ENCODE measurements around the genes RREB1, RIOK1 and SNRNP48.

DNA sequence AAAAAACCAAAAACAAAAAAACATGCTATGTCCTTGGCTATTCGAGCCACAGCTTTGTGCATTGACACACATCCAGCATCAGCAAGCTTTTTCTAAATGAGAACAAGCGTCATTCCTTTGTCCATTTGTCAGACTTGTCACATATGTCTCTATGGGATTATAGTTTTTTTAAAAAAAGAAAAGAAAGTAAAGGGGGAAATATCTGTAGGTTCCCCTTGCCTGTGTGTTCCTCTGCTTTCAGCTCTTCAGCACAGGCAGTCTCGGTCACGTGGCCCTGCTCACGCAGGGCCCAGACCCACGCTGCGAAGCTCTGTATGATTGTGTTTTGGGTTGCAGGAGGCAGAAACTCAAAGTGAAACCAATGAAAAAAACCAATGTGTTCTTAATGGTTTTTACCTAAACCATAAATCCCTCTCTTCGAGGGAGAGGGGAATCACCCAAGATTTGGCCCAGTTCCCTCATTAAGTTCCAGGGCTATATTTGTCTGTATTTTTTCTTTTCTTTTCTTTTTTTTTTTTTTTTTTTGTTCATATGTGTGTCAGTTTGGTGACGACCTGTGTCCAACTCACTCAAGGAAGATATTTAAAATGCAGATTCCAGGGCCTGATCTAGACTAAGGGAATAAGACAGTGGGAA lies 34.0 kb upstream of the RREB1 start:
- RRBS, result no CpG with 5 or more reads among the region's 9 CpGs

GRCh38 chr6:7087041-7087398 lies 20.7 kb upstream of the RREB1 start:
- RRBS, result no CpG with 5 or more reads among the region's 3 CpGs

DNA sequence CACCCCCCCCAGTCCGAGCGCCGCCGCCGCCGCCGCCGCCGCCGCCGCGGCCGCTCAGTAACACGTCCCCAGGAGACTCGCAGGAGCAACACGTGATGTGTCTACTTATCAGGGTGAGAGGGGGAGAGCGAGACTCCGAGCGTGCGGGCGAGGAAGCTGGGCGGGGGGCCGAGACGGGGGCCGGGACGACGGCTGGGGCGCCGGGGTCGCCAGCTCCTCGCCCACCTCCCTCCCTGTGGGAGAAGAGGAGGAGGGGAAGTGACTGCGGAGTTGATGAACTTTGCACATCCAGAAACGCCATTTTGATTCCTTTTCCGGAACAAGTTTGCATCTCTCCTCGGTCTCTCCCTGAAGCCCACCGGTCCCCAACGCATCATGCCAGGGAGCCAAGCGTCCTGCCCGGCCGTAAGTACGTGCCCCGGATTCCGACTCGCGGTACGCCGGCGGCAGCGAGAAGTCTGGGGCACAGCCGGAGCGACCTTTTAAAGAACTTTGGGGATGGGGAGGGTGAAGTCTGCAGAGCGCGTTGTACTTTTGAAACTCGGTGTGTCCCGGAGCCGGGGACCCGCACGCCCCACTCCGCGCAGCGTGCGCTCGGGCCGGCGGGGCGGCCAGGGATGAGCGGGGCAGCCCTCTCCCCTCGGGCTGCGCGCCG lies at the start of gene RREB1:
Gene RREB1 (plus strand): TSS at position 306 of the 655 bp plus-strand sequence.
- RRBS, result 2% methylated on average over 26 of the region's 71 CpGs

- RRBS, result 2% methylated on average over 18 of the region's 55 CpGs
These were observed 1.6 kb downstream of the RREB1 start for GRCh38 chr6:7109273-7109879.

DNA sequence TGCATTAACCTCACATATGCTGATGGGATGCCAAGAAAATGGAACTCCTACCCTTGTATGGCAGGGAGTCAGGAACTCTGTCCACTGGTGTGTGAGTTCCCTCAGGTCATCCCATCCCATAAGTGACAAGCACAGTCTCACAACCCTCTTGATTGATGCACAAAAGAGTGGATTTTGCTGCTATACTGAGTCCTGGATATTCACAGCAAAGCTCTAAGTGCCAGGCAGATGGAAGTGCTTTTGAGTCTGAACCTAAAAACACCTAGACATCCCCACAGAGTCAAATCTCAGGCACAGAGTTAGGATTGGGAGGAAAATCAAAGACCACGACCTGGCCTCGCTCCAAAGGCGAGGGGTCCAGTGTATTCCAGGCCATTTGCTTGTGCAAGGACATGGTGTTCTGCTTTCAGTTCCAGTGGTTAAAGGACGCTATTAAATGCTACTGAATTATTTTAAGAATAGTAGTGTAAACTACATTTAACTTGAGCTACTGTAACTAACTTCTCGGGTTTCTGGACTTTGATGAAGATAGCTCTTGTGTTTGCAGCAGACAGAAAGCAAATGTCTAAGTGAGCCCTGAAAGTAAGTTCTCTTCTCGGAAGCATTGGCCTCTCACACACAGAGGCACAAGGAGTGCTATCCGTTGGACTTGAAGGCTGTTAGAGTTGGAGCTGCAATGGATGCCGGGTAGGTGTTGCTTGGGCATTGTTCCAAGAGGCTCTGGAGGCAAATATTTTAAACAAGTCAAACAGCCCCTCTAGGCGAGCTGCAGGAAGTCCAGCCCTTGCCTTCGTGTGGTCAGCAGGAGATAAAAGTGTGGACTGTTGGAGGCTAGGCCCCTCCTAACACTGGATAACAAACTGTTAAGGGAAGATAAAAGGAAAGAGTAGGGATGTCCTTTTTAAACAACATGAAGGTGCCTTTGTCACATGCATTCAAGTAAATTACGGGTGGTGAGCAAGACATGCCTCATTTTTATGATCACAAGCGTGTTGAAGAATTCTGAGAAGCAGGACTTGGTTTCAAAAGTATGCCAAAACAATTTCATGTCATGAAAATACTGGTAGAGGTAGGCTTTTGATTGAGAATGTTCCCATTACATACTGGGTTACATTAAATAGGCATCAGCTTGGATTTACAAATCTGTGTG lies 57.1 kb downstream of the RREB1 start:
- RRBS, result no CpG with 5 or more reads among the region's 12 CpGs

DNA sequence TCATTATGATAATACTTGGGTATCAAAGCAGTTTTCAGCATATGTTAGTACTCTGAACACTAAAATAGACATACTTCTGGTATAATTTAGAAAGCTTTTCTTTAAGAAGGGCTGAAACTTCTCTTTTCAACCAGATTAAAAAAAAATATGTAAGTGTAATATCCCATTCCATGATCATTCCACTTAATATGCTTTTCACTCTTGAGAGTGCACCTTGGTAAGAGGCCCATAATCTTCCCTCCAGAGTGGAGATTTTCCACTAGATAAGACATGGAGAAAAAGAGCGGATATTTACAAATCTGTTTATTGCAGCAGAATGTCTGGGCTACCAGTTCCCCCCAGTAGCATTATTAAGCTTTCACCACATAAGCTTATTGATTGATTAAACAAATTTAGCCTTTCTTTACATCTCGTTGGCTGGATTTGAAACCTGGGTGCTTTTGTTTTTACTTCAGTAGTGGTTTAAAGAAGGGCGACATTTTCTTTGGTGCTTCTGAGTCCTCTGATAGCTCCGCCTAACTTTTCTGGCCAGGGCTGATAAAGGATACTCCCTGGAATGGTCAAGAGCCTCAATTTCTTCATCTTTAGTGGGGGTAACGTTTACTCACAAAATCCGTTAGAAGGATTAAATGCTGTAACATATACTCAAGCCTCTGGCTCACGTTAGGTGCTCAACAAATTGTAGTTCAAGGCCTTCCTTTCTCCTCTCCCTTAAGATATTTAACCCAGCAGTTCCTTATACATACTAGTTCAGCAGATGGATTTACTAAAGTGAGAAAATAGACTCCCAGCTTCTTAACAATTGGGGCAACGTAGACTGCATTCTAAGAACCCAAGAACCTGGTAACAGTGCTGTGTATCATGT lies 91.1 kb downstream of the RREB1 start:
- RRBS, result no CpG with 5 or more reads among the region's 8 CpGs

- RRBS, result 94% methylated on average over 2 of the region's 12 CpGs
These were observed 93.3 kb downstream of the RREB1 start for GRCh38 chr6:7200946-7201674.

DNA sequence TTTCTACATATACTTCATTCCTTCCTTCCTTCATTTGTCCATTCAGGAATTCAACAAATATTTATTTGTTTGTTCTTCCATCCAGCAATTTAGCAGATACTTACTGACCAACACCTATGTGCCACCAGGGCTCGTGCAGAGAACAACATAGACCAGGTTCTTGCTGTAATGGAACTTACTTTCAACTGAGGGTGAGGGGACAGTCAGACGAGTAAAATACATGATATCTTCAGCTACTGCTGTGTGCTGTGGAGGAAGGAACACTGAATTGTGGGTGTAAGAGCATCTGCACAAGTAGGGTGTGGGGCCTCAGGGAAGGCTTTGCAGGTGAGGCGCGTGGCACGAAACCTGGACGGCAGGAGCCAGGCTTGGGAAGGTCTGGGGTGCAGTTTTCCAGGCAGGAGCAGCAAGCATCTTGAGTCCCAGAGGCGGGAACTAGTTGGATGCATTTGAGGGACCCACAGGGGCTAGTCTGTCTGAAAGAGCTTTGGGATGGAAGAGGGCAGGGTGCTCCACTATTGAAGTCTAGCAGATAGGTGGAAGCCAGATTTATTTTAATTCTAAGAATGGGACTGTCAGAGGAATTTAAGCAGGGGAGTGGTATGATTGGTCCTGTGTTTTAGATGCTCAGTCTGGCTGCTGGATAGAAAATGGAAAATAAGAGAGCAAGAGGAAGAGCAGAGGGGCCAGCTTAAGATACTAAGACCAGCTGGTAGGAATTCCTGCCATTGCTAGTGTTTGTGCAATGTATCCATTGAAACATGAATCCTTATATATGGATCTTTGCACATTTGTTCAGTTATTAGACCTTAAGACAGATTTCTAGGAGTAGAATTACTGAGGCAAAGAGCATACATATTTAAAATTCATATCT lies 98.9 kb downstream of the RREB1 start:
- RRBS, result no CpG with 5 or more reads among the region's 7 CpGs

DNA sequence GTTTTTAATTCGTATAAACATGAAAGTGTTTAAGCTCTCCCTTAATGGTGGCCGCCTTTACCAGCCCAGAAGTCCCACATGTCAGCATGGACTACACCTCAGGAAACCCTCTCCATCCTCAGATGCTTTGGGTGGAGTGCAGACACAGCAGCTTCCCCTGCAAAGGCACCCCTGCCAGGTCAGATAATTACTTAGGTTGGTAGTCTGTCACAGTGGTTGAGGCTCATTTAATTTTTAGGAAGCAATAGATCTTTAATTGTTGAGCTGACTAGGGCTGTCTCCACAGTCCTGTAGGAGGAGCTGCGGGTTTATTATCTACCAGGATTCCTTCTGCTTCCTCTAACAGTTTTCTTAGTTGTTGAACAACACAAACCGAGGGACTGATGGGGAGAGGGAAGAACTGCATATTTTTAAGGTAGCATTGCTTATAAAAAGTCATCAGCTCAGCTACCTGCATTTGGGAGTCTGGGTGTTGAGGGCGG lies 69.9 kb downstream of the SSR1 start:
- RRBS, result no CpG with 5 or more reads among the region's 5 CpGs

DNA sequence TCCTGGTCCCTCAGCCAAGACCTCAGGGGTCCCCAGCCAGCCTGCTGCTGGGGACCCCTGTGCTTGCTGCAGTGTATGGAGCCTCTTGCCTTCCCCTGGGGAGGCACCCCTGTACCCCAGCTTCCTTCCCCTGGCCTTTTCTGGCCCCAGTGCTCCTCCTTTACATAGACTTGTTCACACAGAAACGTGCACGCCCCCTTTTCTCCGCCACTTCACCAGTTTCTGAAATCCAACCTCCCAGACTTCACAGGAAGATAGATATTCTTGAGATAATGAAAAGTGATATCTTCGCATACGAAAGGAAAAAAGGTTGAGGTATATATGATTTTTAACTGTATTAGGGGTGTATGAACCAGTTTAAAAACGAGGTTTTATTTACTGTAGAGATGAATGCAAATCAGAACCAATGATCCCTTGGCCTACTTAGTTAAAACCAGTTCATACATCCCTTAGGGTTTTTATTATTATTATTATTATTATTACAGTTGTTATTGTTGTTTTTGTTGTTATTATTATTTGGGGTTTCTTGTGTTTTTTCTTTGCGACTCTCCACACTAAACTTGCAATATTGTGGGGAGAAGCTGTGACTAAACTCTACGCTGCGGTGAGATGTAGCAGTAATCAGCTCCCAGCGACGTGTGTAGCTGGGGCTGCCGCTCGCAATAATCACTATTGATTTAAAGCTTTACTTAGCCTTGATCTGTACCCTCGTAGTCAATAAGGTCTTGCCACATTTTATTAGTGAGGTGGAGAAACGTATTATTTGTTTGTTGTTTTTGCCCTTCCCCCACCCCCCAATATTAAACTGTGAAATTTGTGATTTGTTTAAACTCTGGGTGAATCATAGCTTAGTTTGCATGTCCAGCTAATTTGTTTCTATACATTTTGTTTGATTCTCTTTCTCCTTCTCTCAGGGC lies 62.2 kb downstream of the SSR1 start:
- RRBS, result no CpG with 5 or more reads among the region's 15 CpGs

- RRBS, result 1% methylated on average over 11 of the region's 23 CpGs
These were observed 372 bp downstream of the CAGE1 start for GRCh38 chr6:7389149-7389590.

- RRBS, result 2% methylated on average over 10 of the region's 63 CpGs
These were observed at the start of gene RIOK1 for GRCh38 chr6:7389591-7390502. Gene RIOK1 (plus strand): TSS chr6:7389808.

DNA sequence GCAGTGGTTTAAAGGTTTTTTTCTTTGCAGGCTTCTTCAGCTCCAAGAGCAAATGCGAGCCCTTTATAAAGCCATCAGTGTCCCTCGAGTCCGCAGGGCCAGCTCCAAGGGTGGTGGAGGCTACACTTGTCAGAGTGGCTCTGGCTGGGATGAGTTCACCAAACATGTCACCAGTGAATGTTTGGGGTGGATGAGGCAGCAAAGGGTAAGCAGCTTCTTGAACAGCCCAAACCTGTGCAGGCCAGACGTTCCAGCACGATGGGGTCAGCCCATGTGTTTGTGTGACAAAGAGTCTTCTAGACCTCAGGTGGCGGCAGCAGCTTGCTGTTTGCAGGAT lies 17.7 kb downstream of the DSP start:
- RRBS, result no CpG with 5 or more reads among the region's 6 CpGs

DNA sequence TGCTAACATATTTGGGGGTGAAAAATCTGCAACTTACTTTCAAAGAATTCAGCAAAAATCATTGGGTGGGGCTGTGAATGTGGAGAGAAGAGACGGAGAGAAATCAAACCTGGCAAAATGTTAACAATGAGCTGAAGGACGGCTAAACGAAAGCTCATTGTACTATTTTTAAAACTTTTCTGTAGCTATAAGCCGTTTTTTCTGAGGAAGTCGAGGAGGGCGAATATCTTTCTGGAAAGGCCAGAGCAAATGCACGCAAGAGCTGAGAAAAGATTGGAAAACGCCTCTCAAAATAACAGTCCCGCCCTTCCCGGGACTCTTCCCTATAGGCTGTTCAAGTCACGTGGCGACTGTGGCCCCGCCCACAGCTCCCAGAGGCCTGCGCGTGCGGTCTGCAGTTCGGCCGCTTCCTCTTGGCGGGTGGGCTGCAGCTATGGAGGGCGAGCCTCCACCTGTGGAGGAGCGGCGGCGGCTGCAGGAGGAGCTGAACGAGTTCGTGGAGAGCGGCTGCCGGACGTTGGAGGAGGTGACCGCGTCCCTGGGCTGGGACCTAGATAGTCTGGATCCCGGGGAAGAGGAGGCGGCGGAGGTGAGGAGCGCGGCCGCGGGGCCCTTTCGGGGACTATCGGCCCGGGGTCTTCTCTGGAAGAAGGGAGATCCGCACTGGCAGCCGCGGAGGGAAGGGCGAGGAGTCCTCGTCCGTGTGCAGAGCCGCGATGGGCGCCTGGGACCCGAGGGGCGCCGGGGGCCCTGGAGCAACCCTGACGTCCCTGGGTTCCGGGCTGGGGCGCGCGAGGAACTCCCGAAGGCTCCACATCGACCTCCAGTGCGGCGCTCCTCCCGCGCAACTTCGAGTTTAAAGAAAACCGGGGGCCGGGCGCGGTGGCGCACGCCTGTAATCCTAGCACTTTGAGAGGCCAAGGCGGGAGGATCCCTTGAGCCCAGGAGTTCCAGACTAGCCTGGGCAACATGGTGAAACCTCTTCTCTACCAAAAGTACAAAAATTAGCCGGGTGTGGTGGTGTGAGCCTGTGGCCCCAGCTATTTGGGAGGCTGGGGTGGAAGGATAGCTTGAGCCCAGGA lies at the start of gene SNRNP48:
Gene SNRNP48 (plus strand): TSS at position 374 of the 1,082 bp plus-strand sequence.
- RRBS, result 1% methylated on average over 24 of the region's 72 CpGs

DNA sequence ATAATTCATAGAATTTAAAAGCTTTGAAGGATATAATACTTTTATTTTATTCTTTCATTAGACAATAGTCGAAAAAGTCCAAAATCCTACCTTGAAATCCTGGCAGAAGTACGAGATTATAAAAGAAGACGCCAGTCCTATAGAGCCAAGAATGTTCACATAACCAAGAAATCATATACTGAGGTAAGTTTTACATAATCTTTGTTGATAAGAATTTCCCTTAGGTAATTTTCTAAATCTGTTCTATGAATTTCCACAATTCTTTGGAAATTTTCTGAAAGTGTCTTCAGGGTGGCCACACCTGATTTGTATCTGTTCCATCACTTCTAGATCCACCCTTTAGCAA lies 12.5 kb downstream of the SNRNP48 start:
- RRBS, result no CpG with 5 or more reads among the region's 3 CpGs

GRCh38 chr6:7701476-7702202 lies 24.3 kb upstream of the BMP6 start:
- RRBS, result no CpG with 5 or more reads among the region's 5 CpGs

DNA sequence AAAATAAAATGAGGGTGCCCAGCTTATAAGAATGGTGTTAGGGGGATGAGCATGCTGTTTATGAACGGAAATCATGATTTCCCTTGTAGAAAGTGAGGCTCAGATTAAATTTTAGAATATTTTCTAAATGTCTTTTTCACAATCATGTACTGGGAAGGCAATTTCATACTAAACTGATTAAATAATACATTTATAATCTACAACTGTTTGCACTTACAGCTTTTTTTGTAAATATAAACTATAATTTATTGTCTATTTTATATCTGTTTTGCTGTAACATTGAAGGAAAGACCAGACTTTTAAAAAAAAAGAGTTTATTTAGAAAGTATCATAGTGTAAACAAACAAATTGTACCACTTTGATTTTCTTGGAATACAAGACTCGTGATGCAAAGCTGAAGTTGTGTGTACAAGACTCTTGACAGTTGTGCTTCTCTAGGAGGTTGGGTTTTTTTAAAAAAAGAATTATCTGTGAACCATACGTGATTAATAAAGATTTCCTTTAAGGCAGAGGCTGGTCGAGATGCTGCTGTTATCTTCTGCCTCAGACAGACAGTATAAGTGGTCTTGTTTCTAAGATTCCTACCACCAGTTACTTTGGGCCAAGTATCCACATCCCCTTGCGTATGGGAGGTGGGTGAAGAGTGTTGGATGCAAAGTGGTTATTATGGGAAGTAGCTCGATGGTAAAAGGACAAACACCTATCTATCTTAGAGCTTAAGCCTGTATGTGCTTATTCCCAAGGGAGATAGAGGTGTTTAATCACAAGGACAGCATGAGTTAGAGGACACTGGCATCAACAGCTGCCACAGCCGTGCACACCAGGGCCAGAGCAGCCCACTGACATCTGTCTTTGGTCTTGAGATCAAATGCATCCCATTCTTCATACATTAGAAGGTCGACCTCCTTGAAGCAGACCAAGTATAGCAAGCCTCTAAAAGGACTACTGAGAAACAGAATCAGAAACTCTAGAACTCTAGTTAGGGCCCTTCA lies 29.1 kb downstream of the TXNDC5 start:
- RRBS, result no CpG with 5 or more reads among the region's 8 CpGs

DNA sequence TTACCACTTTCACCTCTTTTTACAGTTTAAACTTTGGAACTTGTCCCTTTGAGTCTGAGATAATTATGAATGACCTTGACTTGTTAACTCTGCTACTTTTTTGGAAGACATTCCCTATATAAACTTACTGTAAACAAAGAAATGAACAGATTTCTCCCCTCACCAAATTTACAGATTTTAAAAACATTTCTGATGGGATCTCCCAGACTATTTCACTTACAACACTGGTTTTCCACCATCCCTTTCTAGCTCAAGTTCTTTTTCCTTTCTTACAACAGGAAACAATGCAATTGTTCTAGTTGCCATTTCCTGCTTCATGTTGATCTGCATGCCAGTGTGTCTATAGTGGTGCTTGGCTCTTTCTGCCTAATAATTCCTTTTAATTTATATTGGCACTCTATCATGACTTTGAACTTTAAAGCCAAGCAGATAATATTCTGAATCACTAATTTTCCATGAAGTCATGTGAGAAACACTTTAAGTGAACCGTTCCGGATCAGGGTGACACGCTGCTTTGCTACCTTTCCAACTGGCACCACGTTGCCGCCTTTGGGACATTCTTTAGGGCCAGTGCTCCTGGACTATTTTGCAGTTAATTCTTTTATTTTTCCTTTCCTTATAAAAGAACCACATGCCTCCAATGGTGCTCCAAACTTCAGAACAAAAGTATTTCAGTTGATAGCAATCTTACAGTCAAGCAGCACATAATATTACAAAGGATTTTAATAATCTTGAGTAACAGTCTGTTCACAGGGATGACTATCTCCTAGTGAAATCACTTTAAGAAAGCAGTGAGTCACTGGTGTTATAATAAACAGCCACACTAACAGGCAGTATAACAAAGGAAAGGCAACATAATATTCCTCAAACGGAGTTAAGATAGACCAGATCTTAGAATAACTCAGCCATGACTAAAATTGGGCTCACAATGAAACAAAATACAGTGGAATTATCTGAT lies 18.8 kb upstream of the BLOC1S5 start:
- RRBS, result no CpG with 5 or more reads among the region's 6 CpGs

- RRBS, result no CpG with 5 or more reads among the region's 5 CpGs
These were observed 951.5 kb downstream of the TFAP2A start for GRCh38 chr6:9463279-9463823.

DNA sequence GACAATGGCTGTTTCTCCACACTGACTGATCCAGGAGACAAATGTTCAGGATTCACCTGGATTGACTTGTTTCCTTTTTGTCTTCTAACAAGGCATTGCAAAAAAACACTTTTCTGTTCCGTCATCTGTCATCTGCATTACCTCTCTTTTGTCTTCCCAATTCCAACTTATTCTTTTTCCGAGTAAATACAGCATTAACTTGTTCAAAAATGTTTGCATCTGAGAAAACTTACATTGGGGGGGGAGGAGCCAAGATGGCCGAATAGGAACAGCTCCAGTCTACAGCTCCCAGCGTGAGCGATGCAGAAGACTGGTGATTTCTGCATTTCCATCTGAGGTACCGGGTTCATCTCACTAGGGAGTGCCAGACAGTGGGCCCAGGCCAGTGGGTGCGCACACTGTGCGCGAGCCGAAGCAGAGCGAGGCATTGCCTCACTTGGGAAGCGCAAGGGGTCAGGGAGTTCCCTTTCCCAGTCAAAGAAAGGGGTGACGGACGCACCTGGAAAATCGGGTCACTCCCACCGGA lies 604.3 kb downstream of the TFAP2A start:
- RRBS, result no CpG with 5 or more reads among the region's 16 CpGs